ENCODE measurements around a stretch of chr6.

DNA sequence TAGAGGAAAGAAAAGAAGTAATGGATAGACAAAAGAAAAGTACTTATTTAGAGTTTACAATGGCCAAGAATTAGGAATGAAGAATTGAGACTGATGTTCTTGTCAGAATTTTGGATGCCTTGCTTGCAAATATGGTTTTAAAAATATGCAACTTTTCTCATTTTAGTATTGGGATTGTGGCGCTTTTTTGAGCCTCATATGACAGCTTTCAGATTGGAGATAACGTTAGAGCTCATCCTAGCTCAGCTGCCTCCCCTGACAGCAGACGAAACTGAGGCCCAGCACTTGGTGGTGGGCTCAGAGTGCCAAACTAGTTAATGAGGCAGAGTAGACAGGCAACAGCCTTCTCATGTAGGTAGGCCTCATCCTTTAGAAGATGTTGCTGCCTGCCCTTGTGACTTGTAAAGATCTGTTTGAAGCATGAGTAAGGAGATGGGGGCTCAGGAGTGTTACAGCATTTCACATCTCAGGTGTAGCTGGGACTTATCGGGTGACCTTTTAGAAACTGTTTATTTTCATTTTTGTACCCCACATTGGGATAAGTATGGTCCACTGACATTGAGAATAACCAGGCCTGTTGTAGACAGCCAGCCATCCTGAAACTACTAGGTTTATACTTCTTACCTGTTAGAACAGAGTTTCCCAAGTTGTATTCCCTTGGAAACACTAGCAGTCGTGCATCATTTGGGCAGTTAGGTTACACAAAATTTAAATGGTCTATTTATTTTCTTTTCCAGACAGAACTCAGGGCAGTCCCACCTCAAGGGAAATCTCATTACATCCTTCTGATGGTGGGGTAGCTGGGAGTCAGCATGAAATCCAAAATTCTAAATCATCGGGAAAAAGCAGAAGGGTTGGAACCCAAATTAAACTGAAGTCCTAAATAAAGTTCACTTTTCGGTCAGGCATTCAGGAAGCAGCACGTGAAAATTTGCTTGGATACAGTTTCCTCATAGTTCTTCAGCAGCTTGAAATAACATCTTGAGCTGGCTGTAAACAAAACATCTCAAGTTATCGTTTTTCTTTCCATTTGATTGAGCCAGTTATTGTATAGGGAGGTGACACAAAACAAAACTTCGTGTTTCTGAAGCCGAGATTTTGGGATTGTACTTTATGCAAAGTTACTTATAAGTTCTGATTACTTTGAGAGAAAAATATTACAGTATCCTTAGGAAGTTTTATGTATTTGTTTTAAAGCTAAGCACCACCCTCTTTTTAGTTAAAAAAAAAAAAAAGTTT lies 30.4 kb downstream of the FOXO3 start:
- CAGE, long polyA plus RNA = no peak
- RRBS = no CpG with 5 or more reads among the region's 11 CpGs

DNA sequence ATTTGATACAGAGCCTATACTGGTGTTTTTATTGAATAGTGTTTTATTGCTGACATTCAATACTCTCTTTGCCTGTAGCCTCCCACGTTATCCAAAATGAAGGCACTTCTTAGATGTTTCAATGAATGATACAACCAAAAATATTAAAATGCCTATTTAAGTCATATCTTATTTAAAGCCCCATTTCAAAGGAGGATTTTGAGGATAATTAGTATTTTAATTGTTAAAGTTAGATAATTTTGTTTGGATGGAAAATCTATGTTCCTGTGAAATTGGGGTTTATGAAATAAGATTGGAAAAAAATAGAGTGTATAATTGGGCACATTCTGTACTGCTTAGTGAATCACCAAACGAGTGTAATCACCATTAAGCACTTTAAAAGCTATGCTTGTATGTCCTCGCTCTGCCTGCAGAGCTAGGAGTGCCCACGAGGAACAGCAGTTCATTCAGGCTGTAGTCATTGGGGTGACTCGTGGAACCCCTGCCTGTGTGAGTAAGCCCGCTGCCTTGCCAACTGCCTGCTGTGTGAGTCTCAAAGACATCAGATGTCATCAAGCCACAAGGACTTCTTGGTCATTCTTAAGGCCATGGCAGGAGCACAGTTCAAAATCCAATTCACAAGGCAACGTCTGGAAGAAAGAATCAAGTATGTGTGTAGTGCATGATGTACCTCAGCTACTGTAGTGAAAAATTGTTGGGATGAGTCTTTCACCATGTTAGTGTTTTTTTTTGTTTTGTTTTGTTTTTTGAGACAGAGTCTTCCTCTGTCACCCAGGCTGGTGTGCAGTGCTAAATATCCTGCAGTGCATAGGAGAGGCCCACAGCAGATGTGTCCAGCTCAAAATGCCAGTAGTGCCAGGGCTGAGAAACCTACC lies 60.3 kb downstream of the FOXO3 start:
- CAGE, long polyA plus RNA = no peak
- RRBS = no CpG with 5 or more reads among the region's 7 CpGs

DNA sequence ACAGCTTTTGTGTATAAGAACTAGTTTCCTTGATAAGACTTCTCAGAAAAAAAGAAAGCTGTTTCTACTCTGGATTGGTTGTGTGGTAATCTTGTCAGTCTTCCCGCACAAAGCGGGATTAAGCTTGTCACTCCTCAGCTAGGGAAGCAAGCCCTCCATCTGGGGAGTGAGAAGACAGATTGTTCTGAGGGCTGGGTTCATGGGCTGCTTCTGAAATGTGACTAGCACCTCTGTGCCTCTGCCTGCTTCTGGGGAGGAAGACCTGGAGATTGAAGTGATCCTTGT lies 75.1 kb downstream of the FOXO3 start:
- CAGE, long polyA plus RNA = no peak
- RRBS = no CpG with 5 or more reads among the region's 2 CpGs

DNA sequence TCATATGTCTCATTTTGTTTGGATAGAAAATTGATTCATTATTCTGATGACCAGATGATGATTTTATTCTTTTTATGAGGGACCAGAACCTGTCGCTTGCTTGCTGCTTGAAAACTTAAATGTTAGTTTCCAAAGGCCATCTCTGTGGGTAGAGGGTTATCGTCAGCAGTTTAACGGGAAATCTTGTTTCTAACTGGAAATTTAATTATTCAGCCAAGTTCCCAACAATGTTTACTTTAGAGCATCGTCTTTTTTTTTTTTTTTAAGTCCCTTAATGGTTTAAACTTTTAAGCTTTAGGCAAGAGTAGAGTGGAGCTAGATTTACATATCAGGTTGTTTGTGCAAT lies 93.7 kb downstream of the FOXO3 start:
- CAGE, long polyA plus RNA = no peak
- RRBS = no CpG with 5 or more reads among the region's 4 CpGs

GRCh38 chr6:108657599-108658269 lies 97.0 kb downstream of the FOXO3 start:
- CAGE, long polyA plus RNA = no peak
- RRBS = no CpG with 5 or more reads among the region's 4 CpGs

DNA sequence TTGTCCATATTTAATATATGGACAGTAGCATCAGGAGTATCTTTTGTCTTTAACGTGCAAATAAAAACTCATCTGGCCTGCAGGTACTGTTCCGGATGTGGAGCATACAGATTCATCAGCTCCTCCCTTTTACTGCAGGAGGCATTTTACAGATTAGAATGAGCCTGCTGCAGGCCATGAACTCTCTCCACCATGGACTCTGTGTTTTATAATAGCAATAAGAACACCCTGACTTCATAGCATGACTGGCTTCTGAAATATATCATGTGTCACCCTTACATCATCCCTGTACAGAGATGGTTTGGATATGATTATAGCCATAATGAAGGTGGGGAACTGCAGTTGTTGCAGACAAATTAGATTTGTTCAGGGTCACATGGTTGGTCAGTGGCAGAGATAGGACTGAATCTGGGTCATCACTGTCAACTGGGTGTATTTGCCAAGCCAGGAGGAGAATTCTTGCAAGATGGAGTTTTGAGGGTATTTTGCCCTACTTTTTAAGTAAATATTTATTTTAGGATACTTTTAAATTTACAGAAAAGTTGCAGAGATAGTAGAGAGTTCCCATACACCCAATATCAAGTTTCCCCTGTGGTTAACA lies 100.7 kb downstream of the FOXO3 start:
- CAGE, long polyA plus RNA = no peak
- RRBS = no CpG with 5 or more reads among the region's 2 CpGs

- CAGE, long polyA plus RNA = no peak
- RRBS = no CpG with 5 or more reads among the region's 6 CpGs
These were observed 129.1 kb downstream of the FOXO3 start for GRCh38 chr6:108689798-108690212.

GRCh38 chr6:108739111-108739519 lies 109.1 kb upstream of the ARMC2 start:
- CAGE, long polyA plus RNA = no peak
- RRBS = no CpG with 5 or more reads among the region's 6 CpGs

DNA sequence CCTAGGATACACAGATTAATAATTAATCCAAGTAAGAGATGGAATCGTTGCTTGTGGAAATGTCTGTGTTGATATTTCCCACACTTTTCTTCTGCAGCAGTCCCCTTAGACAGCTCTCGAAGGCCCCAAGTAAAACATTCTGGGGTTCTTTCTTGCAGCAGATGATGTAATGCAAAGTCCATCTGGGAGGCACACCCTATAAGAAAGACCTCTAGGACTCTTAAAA lies 54.7 kb upstream of the ARMC2 start:
- CAGE, long polyA plus RNA = no peak
- RRBS = no CpG with 5 or more reads among the region's 2 CpGs

- CAGE, long polyA plus RNA = no peak
- RRBS = no CpG with 5 or more reads among the region's 5 CpGs
These were observed 6.7 kb upstream of the ARMC2 start for GRCh38 chr6:108841514-108842003.

DNA sequence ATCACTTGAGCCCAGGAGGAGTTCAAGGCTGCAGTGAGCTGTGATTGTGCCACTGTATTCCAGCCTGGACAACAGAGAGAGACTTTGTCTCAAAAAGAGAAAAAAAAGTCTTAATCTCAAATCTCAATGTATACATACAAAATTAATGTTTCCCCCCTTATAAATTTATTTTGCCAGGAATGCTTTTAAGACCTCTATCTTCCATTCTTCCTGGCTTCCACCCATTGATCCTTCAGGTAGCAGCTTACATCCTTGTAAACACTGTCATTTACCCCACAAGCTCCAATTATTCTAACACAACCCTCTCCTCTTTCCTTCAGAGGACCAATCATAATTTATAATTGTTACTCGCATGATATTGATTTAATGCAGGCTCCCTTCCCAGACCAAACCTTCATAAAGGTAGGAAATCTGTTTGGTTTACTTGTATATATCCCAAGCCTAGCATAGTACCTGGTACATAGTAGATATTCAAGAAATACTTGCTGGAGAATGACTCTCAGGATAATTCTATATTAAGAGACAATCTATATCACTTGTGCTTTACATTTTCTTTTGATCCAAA lies 98.9 kb downstream of the SESN1 start:
- CAGE, long polyA plus RNA = no peak
- RRBS = no CpG with 5 or more reads among the region's 1 CpG

GRCh38 chr6:108998344-108999217 lies 96.1 kb downstream of the SESN1 start:
- CAGE, long polyA plus RNA = no peak
- RRBS = no CpG with 5 or more reads among the region's 4 CpGs

GRCh38 chr6:109001898-109002476 lies 92.7 kb downstream of the SESN1 start:
- CAGE, long polyA plus RNA = no peak
- RRBS = no CpG with 5 or more reads among the region's 3 CpGs

DNA sequence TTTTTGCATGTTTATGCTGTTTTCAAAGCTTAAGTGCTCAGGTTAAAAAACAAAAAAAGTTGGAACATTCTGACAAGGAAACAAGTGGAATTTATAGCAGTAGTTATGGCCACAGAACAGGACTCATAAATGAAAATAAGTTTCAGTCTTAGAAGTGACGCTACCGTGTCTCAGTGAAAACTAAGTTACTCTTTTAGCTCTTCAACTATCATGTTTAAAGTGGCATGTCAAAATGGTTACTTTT lies 84.3 kb downstream of the SESN1 start:
- CAGE, long polyA plus RNA = no peak
- RRBS = no CpG with 5 or more reads among the region's 2 CpGs

DNA sequence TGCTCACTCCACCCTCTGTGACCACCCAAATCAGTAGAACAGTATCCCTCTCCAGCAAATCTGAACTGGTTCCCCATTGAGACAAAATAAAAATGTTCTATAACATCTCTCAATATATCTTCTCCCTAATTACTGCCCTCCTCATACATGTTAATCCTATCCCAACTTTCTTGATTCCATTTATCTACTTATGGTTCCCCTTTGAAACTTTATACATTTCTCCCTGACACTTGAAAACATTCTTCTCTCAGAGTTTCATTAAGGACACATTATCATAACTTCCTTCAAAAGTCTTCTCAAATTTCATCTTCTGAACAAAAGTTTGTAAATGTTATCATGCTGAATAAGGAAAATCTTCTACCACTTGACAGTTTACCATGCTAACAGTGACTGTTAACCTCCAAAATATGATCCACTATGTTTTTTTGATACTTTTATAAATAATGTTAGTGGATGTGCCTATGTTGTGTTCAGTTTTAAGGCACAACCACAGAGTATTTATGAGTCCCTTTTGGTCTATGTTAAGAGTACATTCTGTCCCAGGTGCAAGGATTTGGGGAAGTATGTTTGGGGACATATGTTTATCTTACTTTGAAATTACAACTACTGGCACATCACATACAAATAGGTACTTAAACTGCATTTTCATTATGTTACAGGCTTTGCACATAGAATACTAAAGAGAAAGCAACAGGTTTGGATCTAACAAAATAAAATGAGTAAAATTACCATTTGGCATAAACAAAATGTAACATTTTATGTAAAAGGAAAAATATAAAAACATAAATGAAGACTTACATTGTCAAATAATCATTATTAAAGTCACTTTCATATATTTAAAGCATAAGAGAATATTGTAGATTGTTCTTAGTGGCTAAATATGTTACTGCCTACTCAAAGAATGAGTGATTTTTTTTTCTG lies 71.4 kb downstream of the SESN1 start:
- CAGE, long polyA plus RNA = no peak

DNA sequence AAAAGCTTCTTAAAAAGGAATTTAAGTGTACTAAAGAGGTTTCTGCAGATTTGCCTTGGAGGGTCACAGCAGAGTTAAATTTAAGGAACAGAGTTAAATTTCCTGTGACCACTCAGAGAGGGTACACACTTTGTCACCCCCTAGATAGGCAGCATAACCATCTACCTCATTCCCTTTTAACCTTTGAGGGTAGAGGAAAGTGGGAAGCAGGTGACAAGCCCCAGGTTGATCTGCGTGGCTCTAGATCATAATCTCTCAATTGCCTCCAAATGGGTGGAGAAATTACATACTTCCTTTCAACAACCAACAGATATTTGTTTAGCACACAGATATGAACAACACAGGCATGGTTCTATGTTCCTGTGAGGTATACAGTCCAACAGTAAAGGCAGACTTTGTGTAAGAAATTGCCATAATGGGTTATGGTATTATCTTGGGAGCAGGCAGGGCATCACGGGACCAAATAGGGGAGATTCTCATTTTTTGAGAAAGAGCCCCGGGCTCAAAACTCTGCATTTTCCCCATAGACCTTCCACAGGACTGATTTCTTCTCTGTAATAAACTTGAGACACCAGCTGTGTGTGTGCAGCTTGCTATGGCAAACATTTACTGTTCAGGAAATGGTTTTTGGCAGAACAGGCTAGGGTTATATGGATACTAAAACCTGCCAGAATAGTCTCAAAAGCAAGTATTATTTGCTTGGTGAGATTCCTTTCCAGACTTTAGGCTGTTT lies 126.3 kb downstream of the CD164 start:
- CAGE, long polyA plus RNA = no peak
- RRBS = no CpG with 5 or more reads among the region's 3 CpGs

DNA sequence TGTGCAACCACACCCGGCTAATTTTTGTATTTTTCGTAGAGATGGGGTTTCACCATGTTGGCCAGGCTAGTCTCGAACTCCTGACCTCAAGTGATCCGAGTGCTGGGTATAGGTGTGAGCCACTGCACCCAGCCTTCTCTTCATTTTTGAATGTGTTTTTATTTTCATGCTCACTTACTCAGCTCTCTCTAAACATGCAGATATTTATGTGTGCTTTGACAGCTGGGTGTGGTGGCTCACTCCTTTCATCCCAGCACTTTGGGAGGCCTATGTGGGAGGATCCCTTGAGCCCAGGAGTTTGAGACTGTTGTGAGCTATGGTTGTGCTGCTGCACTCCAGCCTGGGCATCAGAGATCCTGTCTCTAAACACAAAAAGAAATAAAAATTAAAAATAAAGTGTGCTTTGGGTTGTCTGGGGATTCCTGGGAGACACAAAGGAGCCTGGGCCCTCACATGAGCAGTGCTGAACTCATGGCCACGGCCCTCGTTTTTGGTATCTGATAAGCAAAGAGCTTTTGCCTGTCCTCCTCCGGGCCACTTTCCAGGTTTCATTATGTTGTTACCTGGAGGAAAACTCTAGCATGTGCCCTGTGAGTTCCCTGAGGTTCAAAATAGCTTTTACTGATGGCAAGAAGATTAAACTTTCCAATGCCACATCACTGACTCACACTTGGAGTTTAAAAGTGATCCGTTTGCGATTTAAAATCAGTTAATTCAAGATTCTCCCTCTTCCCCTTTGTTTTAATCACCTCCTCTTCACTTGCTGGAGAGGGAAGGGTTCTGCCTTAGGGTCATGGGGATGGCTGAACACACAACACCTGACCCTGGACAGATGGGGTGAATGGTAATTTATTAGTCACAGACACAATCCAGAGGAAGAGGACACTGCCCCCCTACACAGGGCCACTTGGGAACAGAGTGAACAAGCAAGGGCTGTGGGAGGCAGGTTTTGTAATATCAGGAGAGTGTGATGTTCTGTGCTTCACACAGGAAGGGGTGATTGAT lies 78.4 kb downstream of the CD164 start:
- CAGE, long polyA plus RNA = no peak
- RRBS = no CpG with 5 or more reads among the region's 9 CpGs

- CAGE, long polyA plus RNA = no peak
- RRBS = no CpG with 5 or more reads among the region's 3 CpGs
These were observed 21.1 kb downstream of the CD164 start for GRCh38 chr6:109360995-109361699.

DNA sequence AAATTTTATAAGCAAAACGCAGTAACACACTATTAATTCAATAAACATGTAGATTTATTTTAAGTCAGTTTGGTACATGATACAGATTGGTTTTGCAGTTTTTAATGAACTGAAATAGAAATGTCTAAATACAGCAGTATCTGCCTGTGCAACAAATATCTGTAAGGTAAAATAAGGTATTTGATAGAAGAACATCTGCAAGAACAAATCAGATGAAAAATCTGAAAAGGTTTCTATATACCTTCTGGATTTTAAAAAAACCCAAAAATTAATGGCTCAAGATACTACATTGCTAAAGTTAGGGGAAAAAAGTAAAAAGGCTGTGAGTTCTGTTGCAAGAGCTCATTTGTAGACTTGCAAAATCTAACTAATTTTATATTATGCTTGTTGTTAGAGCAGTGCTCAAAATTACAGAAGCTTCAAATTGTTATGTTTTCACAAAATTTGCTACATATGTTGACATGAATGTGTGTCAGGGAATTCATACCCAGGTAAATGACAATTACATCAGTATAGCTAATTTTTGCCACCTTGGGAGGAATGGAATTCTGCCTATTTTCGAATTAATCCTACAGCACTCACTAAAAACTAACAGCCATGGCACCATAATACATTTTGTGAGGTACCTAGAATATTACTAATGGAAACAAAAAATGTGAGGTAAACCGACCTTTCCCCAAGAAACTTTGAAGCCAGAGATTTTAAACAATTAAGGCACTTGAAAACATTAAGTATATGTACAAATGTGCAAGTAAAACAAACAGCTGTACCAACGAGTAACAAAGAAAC lies 15.6 kb downstream of the CD164 start:
- CAGE, long polyA plus RNA = no peak
- RRBS = no CpG with 5 or more reads among the region's 4 CpGs

- CAGE, long polyA plus RNA = no peak
- RRBS = no CpG with 5 or more reads among the region's 14 CpGs
These were observed 728 bp downstream of the PPIL6 start for GRCh38 chr6:109439649-109440150.